A172 (cell line): ENCODE measurements around a stretch of chr9.

GRCh38 chr9:35669194-35669795 lies 4.3 kb upstream of the ARHGEF39 start:
- RAMPAGE, long total RNA: no peak

DNA sequence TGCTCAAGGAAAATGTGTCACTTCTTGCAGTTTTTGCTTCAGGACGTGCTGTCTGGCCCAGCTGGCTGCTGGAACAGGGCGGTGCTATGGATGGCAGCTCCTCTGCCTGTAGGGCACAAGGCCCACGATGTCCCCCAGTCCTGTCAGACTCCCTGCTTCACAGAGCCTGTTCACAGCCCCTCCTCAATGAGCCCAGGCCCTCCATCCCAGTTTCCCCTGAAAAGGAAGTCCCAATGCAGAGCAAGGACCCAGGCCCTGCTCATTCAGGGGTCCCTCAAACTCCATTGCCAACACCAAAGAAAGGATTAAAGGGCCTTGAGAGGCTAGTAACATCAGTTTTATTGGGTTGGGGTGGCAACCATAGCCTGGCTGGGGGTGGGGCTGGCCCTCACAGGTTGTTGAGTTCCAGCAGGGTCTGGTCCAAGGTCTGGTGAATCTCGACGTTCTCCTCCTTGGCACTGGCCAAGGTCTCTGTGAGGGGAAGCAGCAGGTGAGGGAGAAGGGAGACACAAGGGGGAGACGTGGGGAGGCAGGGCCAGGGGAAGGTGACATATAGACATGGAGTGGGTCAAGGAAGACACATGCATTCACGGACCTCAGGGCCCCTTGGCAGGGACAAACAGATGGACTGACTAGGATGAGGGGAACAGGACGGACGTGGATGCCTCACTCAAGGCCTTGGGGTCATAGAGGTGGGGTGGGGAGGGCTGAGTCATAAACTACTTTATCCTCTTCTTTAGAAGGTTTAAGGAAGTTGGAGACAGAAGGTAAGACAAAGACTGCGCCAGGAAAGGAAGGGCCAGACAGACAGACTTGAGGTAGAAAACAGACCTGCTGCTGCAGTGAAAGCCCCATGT lies 7.8 kb downstream of the TPM2 start:
- RAMPAGE, long total RNA: no peak

GRCh38 chr9:35690066-35691005 lies 611 bp upstream of the TPM2 start:
- RAMPAGE, long total RNA: no peak

- RAMPAGE, long total RNA: no peak
Observed at GRCh38 chr9:35698990-35699285, 9.2 kb upstream of the TPM2 start.

DNA sequence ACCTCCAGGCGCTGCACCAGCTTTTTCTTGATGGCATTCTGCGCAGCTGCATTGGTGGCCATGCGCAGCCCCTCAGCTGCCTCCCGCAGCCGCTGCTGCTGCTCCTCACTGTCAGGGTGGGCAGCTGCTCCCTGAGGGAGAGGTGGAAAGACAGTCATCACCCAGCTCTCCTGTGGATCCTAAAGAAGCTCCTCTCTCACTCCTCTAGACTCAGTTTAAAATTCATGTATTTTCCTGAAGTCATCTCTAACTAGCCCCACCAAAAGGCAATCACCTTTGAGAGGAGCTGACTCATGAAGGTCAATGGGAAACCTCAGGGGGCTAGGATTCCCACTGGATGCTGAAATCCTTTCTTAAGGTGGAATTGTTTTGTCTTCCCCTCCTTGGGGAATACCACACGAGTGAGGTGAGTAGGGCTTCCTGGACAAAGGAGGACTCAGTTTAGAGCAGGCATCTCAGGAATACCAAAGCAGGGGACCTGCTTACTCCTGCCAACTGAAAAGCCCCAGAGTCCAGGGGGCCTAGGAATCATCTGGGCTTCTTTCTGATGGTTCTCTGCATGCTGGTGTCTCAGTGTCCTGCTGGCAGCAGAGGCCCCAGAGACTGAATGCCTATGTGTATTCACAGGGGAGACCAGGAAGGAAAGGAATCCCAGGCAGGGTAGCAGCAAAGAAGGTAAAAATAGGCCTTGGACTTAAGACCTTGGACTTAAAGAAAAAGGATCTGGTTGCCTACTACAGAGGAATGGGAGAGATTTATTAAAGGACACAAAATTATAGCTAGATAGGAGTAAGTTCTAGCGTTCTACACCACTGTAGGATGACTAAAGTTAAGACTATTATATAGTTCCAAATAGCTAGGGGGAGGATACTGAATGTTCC lies 16.7 kb downstream of the TLN1 start:
- RAMPAGE, long total RNA: no peak

DNA sequence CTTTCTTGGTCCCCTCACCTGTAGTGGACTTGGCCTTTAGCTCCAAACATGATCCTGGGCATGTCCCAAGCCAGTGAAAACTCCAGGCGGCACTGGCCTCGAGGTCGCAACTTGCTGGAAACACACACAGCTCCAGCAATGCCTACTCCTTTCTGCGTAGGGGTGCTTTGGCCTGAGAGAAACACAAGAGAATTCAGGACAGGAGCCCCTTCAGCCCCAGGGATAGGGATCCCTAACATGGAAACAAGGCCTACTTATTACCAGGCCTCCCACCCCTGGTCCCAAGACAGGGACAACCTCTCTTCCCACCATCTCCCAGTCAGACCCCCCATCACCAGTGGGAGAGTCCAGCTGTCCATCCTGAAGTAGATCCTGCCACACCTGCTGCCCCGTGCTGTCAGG lies 7.7 kb downstream of the CREB3 start:
- RAMPAGE, long total RNA: no peak

- RAMPAGE, long total RNA: no peak
Observed at GRCh38 chr9:35746608-35747438, 2.2 kb downstream of the GBA2 start.

- RAMPAGE, long total RNA: no peak
Observed at GRCh38 chr9:35828998-35829193, 132 bp upstream of the TMEM8B start.

DNA sequence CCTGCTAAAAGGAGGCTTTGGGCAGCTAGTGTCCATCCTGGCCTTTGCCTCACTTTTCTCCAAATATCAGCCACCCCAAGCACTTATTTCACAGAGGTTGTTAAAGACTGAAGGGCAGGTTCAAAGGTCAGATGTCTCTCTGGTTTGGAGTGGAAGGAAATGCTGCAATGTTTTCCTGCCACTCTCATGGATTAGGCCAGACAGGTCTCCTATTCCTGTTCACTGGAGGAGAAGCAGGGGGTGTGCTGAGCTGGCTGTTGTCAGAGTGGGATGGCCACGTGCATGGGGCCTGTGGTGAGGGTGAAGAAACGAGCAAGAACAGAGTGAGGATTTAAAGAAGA lies 6.7 kb downstream of the TMEM8B start:
- RAMPAGE, long total RNA: no peak

- RAMPAGE, long total RNA: no peak
Observed at GRCh38 chr9:35915642-35916499, 6.6 kb downstream of the SPAAR start.

DNA sequence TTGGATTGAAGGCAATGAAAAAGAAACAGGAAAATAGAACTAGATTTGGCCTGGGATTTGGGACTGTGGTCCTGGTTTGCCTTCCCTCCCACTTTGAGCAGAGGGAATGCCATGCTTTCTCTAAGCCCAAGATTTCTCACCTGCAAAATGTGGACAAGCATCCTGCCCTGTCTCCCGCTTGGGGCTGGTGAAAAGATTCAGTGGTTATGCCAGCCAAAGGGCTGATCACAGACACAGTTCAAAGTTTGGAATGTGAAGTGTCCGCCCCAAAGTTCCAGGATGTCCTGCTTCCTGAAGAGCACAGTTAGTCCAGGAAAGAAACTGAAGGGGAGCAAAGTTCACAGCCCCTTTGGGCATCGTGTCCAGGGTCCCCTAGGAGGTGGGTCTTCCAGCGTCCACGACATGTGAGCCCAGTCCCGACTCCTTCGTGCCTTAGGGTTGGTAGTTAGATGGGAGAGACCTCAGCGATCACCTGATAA lies 19.9 kb downstream of the SPAAR start:
- RAMPAGE, long total RNA: no peak

- RAMPAGE, long total RNA: no peak
Observed at GRCh38 chr9:35940412-35941051, 17.4 kb downstream of the OR2S2 start.

GRCh38 chr9:36087683-36088056 lies 48.9 kb upstream of the GLIPR2 start:
- RAMPAGE, long total RNA: no peak

GRCh38 chr9:36158740-36159399 lies 10.3 kb upstream of the CCIN start:
- RAMPAGE, long total RNA: no peak

GRCh38 chr9:36190346-36190829 lies 333 bp upstream of the CLTA start:
- RAMPAGE, long total RNA: no peak

DNA sequence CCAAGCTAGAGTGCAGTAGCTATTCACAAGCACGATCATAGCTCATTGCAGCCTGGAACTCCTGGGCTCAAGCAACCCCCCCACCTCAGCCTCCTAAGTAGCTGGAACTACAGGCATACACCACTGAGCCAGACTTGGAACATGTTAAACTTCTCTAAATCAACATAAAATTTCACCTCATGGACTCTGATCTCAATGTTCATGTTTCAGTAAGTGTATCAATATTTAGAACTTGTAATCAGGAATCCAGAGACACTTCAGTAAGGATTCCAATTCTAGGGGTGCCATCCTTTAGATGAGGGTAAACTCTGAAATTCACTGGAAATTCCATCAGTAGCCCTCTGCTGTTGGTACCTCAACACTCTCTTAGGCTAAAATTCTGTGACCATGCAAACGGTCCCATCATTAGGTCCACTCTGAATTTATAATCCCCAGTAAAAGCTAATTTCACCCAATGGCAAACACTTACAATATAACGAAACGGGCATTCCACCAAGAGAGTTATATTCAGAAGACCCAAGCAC lies 6.7 kb downstream of the GNE start:
- RAMPAGE, long total RNA: no peak

DNA sequence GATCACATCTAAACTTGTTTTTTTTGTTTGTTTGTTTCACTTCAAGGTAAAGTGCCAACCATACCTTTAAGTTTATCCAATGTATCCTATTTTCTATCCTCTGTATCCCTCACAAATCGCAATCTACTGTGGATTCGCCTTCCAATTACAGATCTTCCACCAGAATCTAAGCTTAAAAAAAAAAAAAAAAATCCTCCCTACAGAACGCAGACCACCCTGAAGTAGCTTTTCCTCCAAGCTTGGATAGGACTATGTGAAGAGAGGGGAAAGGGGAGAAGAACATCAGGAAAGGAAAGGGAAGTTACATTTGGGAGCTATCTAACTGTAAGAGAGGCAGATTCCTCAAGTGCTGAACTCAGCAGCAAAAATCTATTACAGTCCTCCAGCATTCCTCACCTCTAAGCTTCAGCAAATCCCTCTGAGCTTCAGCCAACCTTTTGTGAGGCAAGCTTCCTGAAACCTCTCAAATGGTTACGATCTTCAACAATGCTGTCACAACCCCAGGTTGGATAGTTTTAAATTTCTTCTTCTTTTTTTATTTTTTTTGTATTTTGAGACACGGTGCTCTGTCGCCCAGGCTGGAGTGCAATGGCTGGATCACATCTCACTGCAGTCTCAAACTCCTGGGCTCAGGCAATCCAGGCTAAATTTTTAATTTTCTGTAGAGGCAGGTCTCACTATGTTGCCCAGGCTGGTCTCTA lies 2.4 kb upstream of the RNF38 start:
- RAMPAGE, long total RNA: no peak

GRCh38 chr9:36413981-36414534 lies 14.0 kb upstream of the RNF38 start:
- RAMPAGE, long total RNA: no peak

DNA sequence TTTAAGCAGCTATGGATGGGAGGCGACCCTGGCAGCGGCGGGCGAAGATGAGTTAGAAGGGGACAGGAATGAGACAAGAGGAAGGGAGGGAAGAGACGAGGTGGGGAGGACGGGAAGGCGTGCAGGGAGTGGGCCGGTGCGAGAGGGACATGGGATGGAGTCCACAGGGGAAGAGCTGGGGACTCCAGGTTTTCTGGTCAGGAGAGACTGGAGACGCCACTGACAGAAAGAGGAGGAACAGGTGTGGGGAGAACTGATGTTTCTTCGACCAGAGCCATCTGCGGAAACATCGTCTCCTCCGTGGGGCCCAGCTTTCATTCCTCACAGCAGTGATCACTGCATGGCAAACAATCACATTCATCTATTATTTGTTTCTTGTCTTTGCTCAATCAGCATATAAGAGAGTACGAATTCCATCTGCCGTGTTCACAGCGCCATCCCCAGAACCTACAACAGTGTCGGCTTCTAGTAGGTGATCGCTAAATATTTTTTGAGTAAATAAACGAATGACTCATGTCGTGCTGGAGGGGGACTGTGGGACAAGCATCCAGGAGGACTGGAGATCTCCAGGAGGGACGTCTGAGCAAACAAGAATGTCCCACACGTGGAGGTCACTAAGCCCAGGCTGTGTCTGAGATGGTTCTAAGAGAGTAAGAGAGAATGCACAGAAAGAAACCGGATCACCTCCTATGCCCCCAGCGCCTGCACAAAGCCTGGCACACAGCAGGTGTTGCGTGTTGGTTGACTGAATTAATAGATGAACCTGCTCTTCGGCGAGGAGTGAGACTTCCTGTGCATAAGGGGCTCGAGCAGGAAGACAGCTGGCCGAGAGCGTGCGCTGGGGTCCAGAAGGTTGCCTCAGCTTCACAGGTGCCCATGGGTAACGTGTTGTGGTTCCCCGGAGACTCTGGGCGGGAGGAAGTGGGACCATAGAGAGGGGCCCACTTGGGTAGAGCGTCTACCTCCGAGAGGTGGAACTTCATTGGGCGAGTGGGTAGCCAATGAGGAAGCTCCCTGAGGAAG lies 192.8 kb downstream of the MELK start:
- RAMPAGE, long total RNA: no peak

DNA sequence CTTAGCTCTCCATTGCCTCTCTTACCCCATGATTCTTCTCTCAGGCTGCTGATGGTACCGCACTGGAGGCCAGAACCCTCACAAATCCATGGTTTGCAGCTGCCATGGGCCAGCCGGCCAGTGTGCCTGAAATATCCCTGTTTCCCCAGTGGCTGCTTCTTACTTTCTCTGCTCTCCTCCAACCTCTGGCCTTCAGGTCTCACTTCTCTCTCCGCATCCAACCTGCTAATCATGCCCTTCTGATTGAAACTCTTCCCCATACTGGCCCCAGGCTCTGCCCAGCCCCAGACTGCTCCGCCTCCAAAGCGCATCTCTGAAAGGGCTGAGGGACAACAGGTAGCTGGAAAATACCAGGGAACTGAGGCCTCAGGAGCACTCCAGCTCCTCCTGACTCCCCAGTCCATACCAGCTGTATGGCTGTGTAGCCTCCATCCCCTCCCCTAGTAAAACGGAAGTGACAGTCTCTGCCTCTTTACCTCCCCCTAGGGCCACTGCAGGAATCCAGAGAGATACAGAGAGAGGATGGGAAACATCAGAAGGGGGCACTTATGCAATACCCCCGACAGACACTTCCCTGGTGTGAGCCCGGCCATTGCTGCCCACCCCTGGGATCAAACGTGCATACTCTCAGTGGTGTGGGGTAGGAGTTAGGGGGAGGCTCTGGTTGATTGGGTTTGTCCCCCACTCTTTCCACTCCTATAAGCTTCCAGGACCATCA lies 34.3 kb downstream of the PAX5 start:
- RAMPAGE, long total RNA: no peak